SK-N-SH (cell line): Measurements from ENCODE around the gene ADAP1.

DNA sequence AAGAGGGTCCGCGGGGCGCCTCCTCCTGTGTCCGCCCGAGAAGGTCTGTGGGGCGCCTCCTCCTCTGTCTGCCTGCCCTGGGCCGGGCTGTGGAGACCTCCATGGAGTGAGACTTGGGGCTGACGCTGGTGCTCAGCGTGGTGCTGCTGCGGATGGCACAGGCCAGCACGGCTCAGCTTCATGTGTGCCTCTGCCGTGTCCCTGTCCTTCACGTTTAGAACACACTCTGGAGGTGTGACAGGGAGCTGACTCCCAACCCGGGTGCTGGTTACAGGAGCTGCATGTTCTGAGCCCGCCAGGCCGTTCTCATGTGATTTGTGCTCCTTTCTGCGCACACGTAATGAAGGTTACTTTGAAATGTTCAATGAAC is 20.5 kb upstream of the GET4 start:
- RRBS, result no CpG with 5 or more reads among the region's 18 CpGs
CAGE:
- cytosol, long polyA plus RNA, result no peak
- long polyA plus RNA, result no peak
- nucleus, long polyA plus RNA, result no peak

DNA sequence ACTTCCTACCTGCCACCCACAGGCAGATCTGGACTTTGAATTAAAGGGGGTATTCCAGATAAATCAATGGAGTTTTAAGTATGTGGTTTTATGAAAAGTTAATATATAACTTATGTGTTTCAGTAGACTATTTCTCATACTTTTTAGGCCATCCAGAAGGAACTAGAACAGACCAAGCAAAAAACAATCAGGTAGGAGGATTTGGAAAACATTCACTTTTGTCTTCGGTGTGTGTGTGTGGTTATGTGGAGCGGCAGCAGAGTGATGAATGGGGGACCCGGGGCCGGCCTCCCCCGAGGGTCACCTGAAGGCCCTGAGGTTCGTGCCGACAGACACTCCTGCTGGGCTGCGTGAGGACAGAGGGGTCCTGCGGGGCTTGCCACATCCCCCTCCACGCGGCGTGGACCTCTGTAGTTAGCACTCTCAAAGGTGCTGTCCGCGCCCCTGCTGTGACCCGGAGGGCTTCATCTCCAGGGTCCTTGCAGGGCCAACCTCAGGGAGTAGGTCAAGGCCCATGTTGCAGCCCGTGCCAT is 20.1 kb upstream of the GET4 start:
- RRBS, result 96% methylated on average over 2 of the region's 16 CpGs
CAGE:
- cytosol, long polyA plus RNA, result no peak
- long polyA plus RNA, result no peak
- nucleus, long polyA plus RNA, result no peak

DNA sequence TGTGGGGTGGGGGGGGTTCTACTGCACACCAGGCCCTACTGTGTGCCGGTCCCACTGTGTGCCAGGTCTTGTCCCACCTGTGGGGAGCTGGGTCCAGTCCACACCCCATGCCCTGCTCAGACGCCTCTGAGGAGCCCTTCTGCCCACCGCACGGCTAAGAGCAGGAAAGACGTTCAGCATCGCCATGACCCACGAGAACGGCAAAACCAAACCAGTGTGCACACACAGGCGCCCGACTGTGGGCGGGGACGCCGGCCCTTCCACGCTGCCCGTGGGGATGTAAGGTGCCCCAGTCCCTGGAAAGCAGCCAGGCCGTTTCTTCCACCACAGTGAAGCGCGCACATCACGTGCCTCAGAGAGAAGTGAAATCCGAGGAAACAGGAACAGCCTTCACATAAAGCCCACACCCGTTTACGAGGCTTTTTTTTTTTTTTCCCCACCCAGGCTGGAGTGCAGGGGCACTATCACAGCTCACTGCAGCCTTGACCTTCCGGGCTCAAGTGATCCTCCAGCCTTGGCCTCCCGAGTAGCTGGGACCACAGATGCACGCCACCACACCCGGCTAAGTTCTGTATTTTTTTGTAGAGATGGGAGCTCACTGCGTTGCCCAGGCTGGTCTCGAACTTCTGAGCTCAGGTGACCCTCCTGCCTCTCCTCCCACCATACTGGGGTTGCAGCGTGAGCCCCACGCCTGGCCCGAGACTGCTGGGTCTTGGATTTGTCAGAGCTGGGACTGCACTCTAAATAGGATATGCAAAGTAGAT is 33.7 kb downstream of the GET4 start:
- RRBS, result no CpG with 5 or more reads among the region's 31 CpGs
CAGE:
- cytosol, long polyA plus RNA, result no peak
- long polyA plus RNA, result no peak
- nucleus, long polyA plus RNA, result no peak

DNA sequence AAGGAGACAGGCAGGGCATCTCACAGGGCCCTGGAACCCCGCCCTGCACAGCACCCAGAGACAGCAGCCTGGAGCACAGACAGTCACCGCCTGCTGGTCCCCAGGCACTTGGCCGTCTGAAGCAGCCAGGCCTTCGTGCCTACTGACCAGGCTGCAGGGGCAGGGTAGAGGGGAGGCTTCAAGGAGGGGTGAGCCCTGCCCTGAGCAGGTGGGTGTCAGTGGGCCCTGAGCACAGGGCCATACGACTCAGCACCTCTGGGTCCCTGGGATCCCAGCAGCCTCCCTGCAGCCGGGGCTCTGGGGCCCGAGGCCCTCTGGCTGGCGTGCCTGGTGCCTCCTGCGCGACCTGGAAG is 38.3 kb downstream of the GET4 start:
- RRBS, result no CpG with 5 or more reads among the region's 10 CpGs
CAGE:
- cytosol, long polyA plus RNA, result no peak
- long polyA plus RNA, result no peak
- nucleus, long polyA plus RNA, result no peak

DNA sequence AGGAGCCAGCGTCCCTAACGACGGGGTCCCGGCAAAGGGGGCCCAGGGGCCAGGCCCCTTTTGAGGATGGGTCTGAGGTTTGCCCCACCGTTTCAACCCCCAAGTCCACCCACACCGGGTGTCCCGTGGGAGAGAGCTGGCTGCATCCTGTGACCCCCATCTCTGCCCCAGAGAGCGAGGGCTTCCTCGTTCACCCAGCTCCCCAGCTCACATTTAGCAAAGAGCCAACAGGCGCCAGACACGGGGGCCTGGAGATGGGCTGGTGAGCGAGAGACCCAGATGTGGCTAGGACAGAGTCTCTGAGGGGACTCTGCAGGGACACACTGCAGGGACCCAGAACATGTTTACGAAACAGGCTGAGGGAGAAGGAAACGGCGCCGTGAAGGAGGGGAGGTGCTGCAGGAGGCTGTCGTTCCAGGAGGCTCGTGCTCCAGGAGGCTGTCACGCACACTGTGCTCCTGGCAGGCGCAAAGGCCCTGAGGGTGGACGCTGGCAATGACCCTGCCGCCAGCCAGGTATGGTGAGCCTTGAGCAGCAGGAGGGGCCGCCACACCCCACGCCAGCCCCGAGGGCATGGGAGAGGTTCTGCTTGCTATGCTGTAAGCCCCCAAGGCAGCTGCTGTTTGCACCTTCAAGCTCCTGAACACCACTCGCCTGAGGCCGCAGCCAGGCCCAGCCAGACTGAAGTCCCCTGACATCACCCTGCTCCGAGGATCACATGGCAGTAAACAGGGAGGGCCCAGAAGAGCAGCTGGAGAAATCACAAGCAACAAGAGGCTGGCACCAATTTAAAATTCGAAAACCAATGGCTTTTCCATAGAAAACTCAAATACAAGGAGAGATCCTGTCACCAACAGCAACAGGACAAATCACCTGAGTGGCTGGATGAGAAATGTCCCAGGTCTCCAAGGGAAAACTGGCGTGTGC is 27.4 kb downstream of the ADAP1 start:
- RRBS, result 84% methylated on average over 3 of the region's 30 CpGs
CAGE:
- cytosol, long polyA plus RNA, result no peak
- long polyA plus RNA, result no peak
- nucleus, long polyA plus RNA, result no peak

DNA sequence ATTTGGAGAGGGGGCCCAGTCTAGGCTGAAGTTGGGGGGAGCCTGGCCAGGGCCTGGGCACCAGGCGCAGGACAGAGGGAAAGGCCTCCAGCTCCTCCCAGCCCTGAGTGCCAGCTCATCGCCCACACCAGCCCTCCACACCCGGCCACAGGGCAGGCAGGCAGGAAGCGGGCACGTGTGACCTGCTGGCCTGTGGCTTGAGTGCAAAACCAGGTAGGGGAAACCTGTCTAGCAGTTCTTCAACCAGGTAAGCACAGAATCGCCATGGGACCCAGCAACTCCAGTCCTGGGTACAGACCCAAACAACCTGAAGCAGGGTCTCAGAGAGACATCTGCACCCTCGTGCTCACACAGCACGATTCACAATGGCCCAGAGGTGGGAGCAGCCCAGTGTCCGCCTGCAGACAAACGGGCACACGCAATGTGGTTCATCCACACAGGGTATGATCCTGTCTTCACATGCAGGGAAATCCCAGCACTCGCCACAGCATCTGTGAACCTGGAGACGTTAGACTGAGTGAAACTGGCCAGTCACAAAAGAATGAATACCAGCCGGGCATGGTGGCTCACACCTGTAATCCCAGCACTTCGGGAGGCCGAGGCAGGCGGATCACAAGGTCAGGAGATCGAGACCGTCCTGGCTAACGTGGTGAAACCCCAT is 4.7 kb downstream of the ADAP1 start:
- RRBS, result no CpG with 5 or more reads among the region's 20 CpGs
CAGE:
- cytosol, long polyA plus RNA, result no peak
- long polyA plus RNA, result no peak
- nucleus, long polyA plus RNA, result no peak

DNA sequence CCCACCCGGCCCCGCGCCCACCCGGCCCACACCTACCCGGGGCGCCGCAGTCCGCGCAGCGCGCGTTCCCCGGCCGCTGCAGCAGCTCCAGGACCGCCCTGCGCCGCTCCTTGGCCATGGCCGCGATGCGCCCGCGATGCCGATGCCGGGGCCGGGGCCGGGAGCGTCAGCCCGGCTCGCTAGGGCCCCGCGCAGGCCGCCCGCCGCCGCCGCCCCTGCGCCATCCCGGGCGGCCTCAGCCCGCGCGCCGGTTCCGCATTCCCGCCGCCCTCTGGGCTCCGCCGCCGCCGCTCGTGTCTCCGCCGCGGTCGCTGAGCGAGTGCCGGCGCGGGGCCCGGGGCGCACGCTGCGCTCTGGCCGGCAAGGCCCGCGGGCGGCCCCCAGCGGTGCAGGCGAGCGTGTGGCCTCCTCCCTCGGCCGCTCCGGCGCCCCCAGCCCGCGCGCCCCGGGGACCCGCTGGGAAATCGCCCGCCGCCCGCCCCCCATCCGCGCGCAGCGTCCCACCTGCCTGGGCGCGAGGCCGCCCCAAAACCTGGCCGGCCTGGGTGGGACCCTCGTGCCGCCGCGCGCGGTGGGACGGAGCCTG is at the start of gene ADAP1:
Gene ADAP1 (minus strand): TSS at position 321 of the 586 bp plus-strand sequence.
- RRBS, result 2% methylated on average over 56 of the region's 98 CpGs
CAGE:
- cytosol, long polyA plus RNA, result no peak
- long polyA plus RNA, result no peak
- nucleus, long polyA plus RNA, result no peak

GRCh38 chr7:963464-963867 is 9.0 kb upstream of the ADAP1 start:
- RRBS, result no CpG with 5 or more reads among the region's 14 CpGs
CAGE:
- cytosol, long polyA plus RNA, result no peak
- long polyA plus RNA, result no peak
- nucleus, long polyA plus RNA, result no peak

DNA sequence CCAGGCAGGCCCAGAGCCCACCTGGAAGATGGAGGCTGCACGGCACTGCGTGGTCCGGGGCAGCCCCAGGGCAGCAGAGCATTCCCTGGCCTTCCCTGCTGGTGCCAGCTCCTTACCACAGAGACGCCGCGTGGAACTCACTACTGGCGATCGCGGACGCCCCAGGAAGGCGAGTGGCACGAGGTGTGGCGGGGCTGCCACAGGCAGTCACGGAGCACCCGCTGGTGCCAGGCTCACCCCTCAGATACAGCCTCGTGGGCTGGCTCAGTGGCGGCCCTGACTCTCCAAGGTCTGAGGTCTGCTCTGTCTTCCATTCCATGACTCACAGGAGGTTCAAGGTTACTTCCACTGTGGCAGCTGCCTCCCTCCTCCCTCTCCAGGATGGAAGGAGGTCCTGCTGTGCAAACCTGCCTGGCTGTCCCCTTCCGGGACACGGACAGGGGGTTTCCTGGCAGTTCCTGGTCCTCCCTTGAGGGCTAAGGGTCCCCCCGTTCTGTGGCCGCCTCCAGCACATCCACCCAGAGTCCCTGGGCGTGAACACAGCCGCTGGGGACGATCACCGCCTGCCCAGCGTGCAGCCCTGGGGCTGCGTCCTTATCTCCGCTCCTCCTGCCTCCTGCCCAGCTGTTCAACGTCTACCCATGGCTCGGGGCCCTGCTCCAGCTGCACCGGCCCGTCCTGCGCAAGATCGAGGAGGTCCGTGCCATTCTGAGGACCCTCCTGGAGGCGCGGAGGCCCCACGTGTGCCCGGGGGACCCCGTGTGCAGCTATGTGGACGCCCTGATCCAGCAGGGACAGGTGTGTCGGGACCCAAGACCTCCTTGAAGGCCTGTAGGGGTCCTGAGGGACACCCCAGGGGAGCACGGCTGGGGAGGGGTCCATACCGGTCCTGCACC is 3.3 kb downstream of the CYP2W1 start:
- RRBS, result 32% methylated on average over 9 of the region's 44 CpGs
CAGE:
- cytosol, long polyA plus RNA, result no peak
- long polyA plus RNA, result no peak
- nucleus, long polyA plus RNA, result no peak

- RRBS, result 2% methylated on average over 26 of the region's 78 CpGs
CAGE:
- cytosol, long polyA plus RNA, result start-site peak on the minus strand at chr7:1028314-1028373, 381 and 488 reads in 2 replicates
- long polyA plus RNA, result no peak
- nucleus, long polyA plus RNA, result no peak
These were observed 15.8 kb upstream of the GPR146 start for GRCh38 chr7:1028091-1029309.

GRCh38 chr7:1046761-1047367 is 2.5 kb downstream of the GPR146 start:
- RRBS, result no CpG with 5 or more reads among the region's 11 CpGs
CAGE:
- cytosol, long polyA plus RNA, result no peak
- long polyA plus RNA, result no peak
- nucleus, long polyA plus RNA, result no peak

- RRBS, result no CpG with 5 or more reads among the region's 14 CpGs
CAGE:
- cytosol, long polyA plus RNA, result no peak
- long polyA plus RNA, result no peak
- nucleus, long polyA plus RNA, result no peak
These were observed 7.8 kb downstream of the GPR146 start for GRCh38 chr7:1052046-1052554.

- RRBS, result 97% methylated on average over 9 of the region's 40 CpGs
CAGE:
- cytosol, long polyA plus RNA, result no peak
- long polyA plus RNA, result no peak
- nucleus, long polyA plus RNA, result no peak
These were observed 11.5 kb downstream of the GPR146 start for GRCh38 chr7:1055544-1056610.

DNA sequence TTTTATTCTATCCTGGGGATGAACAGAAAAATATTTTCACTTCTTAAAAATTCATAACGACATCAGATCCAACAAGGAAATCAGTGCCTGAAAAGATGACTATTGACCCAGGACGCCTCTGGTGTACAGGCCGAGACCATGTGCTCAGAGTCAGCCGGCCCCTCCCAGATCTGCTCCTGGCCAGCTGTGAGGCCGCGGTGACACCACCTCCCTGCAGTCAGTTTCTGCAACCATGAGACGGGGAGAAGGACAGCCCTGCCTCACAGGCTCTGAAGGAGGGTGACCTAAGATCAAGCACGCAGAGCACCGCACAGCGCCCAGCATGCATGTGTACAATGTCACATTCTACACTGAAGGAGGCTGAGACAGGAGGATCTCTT is 2.7 kb upstream of the GPER1 start:
- RRBS, result no CpG with 5 or more reads among the region's 10 CpGs
CAGE:
- cytosol, long polyA plus RNA, result no peak
- long polyA plus RNA, result no peak
- nucleus, long polyA plus RNA, result no peak

DNA sequence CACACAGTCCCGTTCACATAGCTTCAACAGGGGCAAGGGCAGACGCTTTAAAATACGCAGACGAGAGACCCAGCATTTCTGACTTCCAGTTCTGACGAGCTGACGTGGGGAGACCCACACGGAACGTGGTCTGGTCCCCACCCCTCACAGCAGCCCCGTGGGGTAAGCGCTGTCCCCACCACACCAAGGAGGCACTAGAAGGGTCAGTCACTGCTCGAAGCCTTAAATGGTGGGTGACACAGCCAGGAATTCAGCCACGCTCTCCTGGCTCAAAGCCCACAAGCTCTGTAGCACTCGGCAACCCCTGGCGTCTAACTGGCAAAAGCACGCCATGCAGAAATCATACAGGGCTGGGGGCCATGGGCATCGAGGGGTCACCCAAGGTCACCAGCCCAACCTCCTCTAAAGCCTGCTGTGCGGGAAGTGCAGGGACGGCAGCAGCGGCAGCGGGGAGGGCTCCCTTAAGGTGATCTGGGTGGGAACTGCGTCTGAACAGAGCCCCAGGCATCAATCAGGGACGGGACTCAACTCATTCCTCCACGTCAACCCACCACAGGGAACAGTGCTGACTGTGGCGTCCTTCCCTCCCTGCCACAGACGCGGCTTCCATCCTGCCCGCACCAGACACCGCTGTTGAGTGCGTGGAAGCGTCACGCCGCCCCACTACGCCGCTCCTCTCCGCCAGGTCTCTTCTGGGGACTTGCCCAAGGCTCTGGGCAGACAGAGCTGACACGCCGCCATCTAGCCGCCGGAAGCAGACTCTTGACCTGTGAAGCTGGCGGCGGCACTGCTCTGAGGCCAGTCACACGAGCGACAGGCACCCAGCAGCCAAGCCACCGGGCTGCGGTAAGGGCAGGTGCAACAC is 7.8 kb downstream of the GPER1 start:
- RRBS, result 65% methylated on average over 6 of the region's 45 CpGs
CAGE:
- cytosol, long polyA plus RNA, result no peak
- long polyA plus RNA, result no peak
- nucleus, long polyA plus RNA, result no peak

DNA sequence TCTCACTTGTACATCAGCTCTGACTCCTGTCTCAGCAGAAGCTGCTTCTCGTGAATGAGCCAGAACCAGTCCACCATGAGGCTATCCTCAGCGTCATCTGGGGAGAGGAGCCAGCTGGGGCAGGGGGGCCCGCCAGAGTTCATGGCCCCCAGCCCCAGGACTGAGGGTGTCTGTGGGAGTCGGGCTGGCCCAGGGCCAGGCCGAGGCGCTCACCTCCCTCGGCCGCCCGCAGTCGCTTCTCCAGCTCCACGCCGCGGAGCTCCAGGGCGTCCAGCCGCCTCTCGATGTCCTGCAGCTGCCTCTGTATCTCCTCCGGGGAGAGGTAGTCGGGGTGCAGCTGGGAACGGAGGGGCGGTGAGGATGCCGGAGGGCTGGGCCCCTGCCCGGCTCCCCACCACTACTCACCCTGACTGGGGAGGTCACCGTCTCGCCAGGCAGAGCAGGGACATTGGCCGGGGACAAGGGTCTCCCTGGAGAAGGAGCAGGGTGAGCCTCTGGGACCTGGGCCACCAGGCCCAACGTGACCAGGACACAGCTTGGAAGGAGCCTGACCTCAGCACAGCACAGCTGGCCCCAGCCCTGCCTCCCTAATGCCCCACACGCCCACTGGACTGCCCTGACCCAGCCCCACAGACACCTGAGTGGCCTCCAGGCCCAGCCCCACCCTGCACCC is 21.2 kb downstream of the MICALL2 start:
- RRBS, result 91% methylated on average over 9 of the region's 27 CpGs
CAGE:
- cytosol, long polyA plus RNA, result no peak
- long polyA plus RNA, result no peak
- nucleus, long polyA plus RNA, result no peak

- RRBS, result 75% methylated on average over 11 of the region's 26 CpGs
CAGE:
- cytosol, long polyA plus RNA, result no peak
- long polyA plus RNA, result no peak
- nucleus, long polyA plus RNA, result no peak
These were observed 11.5 kb downstream of the MICALL2 start for GRCh38 chr7:1447446-1448494.

DNA sequence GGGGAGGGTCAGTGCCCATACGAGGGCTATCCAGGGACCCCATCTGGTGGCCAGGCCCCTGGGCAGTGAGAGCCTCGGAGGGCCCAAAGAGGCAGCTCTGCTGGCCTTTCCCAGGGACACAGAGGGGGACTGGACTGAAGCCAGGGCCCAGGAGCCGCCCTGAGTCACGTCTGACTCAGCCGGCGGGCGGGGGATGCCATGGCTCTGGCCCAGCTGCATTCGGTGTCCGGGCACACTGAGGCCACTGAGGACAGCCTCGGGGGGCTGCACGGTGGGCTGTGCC is 544 bp downstream of the MICALL2 start:
- RRBS, result 2% methylated on average over 6 of the region's 11 CpGs
CAGE:
- cytosol, long polyA plus RNA, result no peak
- long polyA plus RNA, result no peak
- nucleus, long polyA plus RNA, result no peak

DNA sequence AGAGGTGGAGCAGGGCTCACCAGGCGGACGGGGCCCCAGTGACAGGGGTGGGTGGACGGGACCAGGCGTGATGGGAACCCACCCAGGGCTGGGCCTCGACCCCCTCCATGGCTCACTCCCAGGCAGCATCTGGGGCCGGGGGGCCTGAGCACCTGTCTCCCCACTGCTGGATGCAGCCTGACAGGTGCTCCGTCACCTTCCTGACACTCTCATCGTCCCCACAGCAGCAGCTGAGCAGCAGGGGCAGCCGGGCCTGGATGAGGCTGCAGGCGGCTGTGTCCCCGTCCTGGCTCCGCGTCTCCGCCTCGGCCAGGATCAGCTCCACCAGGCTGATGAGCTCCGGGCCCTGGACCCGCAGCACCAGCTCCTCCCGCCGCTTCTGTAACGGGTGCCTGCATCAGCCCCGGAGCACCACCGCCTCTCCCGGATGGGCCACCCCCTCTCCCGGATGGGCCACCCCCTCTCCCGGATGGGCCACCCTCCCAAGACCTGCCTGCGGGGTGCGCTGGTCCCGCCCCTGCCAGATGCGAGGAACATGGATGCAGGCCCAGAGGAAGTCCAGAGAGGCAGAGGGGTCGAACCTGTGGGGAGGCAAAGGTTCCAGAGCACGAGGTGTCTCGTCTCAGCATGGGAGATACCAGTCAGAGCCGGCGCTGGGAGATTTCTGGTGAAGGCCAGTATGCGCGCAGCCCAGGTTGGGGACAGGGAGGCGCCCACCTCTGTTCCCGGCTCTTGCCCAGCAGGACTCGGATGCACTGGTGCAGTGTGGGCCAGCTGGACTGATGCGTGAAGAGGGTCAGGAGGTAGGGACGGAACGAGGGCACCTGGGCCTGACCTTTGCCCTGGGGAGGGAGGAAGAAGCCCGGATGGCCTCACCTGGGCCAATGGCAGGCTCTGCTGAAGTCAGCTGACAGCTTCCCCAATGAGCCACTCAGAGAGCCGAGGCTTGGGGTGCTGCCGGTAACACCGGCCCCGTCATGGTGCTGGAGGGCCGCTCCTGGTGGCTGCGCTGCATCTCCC is 17.1 kb upstream of the MICALL2 start:
- RRBS, result 94% methylated on average over 22 of the region's 49 CpGs
CAGE:
- cytosol, long polyA plus RNA, result no peak
- long polyA plus RNA, result no peak
- nucleus, long polyA plus RNA, result no peak

- RRBS, result 95% methylated on average over 3 of the region's 34 CpGs
CAGE:
- cytosol, long polyA plus RNA, result no peak
- long polyA plus RNA, result no peak
- nucleus, long polyA plus RNA, result no peak
These were observed 17.4 kb downstream of the INTS1 start for GRCh38 chr7:1486701-1487246.